Anterior vena cava (tissue), 1 donor: ENCODE measurements around the genes LSAMP and B4GALT4.

DNA sequence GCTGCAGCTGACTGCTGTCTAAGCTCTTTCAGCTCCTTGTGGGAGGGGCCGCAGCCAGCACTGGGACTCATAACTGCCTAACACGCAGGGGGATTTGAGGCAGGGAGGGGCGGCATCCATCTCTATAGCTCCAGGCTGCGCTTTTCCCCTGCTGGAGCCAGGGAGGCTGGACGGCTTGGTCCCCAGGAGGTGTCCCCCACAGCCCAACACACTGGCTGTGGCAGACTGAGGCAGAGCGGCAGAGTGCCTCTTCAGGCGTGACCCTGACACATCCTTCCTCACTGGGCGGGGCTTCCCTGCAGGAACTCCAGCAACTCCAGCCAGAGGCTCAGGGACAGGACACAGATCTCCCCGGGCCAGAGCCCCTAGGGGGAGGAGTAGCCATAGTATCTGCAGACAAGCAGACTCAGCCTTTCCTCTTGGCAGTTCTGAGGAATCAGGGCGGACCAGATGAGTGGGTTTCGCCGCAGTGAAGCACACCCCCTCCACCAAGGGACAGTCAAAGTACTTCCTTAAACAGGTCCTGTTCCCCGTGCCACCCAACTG lies 107.8 kb upstream of the ZBTB20 start:
- PRO-cap = no peak

DNA sequence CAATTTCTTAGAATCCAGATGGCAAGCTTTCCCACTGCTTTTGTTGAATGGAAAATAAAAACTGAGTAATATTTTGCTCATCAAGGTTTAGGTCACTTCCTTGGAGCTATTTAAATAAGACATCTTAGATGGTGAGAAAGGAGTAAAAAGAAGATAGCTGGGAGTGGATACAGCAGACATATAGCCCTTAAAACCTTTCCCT lies 181.6 kb downstream of the GAP43 start:
- PRO-cap = no peak

DNA sequence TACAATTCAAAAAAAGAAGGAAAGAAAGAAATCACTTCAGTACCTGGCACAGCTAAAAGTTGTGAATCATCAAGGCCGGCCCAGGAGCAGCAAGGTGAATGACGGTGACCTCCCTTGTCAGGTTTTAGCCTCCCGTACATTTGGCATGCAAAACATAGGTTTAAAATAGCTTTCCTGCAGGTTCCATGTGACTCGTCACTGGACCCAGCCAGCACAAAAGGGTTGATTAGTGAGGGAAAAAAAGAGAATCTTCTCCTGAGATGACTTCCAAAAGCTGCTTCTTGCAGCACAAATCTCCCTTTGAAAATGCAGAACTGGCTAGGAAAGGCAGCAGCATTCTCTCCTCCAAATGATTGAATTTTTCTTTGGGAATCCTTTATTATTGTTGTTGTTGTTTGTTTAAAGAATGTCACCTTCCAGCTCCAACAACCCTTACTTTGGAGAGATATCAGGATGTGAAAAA lies 394.1 kb downstream of the LSAMP start:
- PRO-cap = no peak

DNA sequence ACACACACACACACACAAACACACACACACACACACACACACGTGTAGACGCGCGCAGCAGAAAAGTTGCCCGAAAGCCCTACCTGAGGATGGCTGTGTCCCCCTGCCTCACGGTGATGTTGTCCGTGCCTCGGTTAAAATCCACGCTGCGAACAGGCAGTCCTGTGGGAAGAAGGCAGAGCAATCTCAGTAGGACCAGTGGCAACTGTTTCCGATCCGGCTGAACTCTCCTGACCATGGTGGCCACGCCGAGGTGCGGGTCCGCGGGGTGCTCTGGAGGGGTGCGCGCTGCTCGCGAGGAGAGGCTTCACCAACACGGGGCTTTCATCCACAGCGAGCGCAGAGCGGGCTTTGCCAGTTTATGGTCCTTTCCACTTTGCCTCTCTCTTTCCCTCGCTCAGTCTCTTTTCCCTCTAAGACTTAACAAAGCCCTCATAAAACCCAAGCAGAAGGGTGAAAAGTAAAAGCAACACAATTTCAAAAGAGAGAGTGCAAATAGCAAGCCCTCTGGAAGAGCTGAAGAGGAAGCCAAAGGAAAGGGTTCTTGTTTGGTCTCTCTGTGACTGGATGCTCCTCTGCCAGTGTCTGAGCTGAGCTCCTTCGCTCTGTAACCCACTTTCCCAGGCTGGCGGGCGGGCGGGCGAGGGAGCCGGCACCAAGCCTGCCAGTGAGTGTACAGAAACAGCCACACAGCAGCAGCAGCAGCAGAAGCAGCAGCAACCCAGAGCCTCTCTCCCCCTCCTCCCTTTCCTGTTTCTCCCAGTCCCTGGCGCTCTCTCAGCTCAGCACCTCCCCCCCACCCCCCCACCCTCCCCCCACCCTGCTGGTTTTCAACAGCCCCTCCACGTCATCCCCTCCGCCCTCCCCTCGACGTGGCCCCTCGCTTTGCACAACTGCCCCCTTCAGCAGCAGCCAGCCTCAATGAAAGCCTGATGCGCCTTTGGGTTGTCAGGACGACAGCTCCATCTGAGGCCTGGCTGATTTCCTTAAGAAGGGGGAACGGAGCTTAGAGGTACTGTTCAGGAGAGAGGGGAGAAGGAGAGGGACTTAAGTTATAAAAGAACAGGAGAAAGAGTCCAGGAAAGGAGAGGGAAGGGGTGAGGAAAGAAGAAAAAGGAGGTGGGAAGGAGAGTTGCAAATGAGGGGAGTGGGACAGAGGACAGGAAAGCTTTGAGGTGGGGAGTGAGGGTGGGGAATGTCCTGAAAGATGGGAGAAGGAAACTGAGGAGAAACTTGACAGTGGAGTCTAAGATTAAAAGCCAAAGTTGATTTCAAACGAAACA lies at the start of gene LSAMP:
TSS of gene LSAMP (minus strand) at position 694 of the 1,283 bp plus-strand sequence.
- PRO-cap = no peak

DNA sequence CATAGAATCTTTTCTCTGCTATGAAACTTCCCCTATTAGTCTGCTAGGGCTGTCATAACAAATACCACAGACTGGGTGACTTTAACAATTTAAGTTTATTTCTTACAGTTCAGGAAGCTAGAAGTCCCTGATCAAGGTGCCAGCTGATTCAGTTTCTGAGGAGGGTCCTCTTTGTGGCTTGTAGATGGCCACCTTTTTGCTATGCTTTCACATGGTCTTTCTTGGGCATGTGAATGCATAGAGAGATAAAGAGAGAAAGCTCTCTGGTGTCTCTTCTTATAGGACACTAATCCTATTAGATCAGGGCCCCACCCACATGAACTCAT lies 430.1 kb upstream of the LSAMP start:
- PRO-cap = unidirectional peak, plus-strand start at position 212 of the sequence

GRCh38 chr3:118765914-118766347 lies 268.7 kb downstream of the IGSF11 start:
- PRO-cap = no peak

GRCh38 chr3:119239920-119241181 lies at the start of gene B4GALT4:
Gene B4GALT4 (minus strand): TSS chr3:119240878.
- PRO-cap = bidirectional peak, plus-strand start at chr3:119240817, minus-strand start at chr3:119240631; bidirectional peak, plus-strand start at chr3:119241032, minus-strand start at chr3:119240878

DNA sequence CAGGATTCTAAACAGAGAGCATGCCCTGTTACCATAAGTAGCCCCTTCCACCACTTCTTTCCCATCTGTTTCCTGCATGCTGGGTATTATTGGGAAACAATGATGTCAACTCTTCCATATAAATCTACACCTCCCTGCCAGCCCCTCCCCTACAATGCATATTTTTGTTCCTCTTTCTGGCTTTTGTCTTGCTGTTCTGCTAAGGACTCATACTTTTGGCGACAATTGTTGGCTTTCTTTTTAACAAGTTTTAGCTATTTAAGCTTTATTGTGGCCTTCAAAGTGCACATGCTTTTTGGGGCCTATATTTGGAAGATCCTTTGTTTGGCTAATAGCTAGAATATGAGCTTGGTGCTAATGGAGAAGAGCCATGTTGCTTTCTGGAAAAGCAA lies 11.2 kb downstream of the ARHGAP31 start:
- PRO-cap = unidirectional peak, minus-strand start at position 60 of the sequence

DNA sequence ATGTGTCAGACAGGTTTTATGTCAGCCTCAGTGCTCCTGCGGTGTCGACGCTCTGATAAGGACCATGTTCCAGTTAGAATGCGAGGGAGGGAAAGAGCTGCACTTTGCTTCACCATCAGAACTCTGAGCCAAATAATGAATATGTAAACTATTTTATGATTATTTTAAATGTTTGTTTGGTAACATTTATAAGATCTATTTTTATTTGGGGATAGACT lies 45.1 kb downstream of the TMEM39A start:
- PRO-cap = no peak

GRCh38 chr3:119497698-119498234 lies 581 bp upstream of the TIMMDC1 start:
- PRO-cap = no peak

- PRO-cap = no peak
Observed at GRCh38 chr3:119589082-119589608, 8.5 kb upstream of the PLA1A start.

DNA sequence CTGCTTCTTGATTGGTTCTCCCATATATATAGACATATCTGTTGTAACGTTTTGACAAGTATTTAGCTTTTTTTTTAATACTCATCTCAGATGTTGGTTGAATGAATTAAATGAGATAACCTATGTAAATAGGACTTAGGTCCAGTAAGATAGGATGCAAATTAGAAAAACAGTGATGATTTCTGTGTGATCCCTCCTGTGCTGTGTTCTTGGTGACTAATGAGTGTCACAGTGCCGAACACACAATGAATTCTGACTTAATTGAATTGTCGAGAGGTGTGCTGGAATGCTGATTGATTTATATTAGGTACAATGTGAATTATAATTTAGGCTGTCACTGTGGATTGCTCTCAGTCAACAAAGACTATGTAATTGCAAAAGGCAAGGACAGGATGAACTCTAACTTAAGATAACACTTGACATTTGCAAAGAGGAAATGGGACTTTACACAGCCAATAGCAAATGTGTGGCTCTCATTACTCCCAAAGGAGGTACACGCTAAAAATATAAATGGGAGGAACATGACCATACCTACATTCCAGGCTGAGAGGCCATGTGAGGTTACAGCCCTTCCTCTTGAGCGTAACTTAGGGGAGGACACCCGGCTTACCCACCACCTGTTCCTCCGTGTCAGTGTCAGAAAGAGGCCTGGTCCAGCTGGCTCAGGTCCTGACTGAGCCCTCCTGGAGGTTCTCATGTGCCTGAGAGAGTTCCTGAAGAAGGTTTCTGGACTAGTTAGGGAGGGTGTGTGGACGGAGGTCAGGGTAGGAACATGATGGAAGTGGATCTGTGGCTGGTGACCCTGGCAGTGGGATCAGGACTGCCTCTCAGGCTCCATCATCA lies 8.2 kb downstream of the POPDC2 start:
- PRO-cap = no peak

GRCh38 chr3:119655672-119656067 lies 4.7 kb downstream of the POPDC2 start:
- PRO-cap = no peak

GRCh38 chr3:120093191-120093776 lies 963 bp downstream of the GSK3B start:
- PRO-cap = unidirectional peak, minus-strand start at chr3:120093404

- PRO-cap = no peak
Observed at GRCh38 chr3:120159867-120160655, 65.8 kb upstream of the GSK3B start.

DNA sequence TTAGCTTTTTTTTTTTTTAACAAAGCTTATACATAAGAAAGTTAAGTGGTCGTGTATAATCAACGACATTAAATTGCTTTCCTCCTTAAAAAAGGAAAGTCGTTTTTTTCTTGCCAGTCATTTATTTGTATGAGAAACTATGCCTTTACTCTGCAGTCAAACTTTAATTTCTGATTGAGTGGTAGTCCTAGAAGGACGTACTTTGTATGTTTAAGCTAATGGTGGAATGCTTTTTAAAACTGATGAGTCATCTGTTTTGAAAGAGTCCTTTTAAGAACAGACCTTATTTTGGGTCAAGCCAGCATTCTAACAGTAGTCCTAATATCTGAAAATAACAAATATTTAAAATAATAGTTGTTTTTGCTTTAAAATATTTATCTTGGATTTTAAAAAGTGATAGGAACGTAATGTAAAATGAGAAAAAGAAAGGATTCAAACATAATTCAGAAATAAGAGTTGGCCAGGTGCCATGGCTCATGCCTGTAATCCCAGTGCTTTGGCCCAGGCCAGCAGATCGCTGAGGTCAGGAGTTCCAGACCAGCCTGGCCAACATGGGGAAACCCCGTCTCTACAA lies 1.2 kb upstream of the LRRC58 start:
- PRO-cap = no peak

DNA sequence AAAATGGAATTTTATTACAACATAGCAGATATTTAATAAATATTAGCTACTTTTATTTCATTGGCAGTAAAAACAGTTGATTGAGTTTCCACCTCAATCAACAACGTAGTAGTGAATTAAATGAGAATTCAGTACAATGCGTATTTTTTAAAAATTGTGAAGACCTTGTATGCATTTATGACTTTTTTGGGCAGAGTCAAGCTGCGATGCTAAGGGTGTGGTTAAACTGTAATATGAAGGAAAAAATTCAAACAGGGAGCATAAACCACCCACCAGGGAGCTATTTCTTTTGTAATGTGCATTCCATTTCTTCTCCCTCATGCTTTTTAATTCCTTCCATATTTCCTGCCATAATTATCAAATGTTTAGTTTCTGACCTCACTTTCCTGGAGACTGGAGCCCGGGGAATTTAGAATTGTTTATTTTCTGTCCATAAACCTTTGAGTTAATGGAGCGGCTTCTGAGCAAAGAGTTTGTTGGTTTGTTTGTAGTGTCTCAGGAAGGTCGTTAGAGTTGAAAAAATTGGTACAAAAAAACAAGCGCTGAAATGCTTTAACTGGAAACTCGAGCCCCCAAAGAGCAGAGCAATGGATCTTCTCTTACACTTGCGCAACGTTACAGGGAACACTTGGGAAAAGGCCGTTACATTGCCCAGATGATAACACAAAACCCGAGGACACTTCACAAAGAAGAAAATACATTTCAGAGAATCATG lies 1.1 kb downstream of the FSTL1 start:
- PRO-cap = unidirectional peak, plus-strand start at position 381 of the sequence; unidirectional peak, plus-strand start at position 661 of the sequence

DNA sequence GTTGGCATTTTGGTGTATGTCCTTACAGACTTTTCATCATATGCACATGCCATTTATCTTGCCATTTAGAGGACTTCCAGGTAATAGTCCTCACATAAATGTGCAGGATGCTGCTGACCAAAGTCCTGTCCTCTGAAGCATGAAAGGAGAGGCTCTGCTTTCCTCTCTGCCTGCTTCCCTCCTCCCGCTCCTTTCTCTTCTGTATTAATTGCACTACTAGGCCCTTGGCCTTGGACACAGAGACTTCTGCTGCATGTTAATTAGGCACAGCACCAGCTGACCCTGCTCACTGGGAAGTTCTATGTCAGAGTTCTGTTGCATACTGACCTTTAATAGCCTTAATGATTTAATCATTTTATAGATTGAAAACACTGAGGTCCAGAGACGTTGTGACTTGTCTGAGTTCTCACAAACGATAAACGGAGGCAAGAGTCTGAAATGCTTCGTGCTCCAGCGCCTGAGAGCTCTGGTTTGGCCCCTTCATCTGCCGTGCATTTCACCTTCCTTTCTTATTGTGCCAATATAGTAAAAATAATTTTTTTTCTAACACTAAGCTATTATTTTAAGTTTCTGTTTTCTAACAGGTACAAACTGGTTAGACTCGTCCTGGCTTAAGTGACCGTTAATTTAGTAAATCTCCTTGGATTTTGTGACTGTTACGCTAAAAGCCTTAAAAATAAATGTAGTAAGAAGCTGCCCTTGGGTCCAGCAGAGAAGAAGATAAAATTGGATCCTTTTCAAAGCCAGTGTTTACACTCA lies 29.4 kb upstream of the NDUFB4 start:
- PRO-cap = no peak

DNA sequence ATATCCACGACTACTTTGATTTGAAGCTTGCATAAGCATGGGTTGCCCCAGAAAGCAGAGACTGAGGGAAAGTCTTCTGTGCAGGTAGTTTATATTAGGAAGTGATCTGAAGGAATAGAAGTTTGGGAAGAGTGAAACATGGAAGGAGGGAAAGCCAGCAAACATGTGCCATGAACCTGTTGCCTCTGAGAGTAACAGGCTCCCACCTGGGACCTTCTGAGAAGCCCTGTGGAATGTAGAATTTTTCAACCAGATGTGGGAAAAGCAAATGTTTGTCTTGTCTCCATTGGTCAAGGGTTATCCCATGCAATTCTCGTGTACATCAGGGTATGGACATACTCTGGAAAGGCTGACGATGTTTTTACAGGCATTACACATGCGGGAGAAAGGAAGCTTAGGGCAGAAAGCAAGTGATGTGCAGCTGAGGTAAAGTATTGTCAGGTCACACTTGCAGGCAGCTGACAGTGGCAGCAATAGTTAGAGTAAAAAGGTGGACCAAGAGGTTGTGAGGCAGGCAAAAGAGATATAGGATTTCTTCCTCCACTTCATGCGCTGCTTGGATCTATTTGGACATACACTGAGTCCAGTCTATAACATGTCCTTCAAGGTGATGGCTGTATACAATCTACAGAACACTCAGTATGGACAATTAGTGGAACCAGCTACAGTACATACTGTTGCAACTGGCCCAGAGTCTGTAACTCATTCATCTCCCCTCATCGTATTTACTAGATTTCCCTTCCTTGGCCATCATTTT lies 7.3 kb downstream of the NDUFB4 start:
- PRO-cap = no peak

DNA sequence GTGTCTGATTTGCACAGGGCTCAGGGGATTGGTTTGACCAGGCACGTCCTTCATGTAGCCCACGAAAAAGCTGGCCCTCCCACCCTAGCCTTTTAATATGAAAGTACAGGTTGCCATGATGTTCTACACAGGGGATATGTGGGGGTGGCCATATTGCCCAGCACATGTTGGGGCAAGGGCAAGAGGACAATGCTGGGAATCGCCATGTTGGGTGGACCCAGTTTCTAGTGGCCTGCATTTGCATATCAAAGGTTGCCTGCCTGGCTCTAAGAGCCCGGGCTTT lies 20.1 kb downstream of the NDUFB4 start:
- PRO-cap = no peak